Peritoneum (tissue), 1 donor: ENCODE results near the genes ATRN, ADAM33, HSPA12B and CDC25B.

DNA sequence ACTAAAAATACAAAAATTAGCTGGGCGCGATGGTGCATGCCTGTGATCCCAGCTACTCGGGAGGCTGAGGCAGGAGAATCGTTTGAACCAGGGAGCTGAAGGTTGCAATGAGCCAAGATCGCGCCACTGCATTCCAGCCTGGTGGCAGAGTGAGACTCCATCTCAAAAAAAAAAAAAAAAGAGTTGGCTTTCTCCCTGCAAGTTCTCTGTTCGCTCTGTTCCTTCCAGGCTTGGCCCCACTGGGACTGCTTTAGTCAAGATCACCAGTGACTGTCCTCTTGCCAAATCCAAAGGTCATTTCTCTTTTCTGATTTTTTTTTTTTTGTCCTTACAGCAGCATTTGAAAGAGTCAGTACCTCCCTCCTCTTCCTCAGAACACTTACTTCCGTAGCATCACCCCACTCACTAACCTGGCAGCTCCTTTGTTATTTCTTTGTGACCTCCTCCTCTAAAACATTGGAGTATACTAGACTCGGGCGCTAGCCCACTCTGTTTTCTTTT lies 10.8 kb upstream of the GNRH2 start:
- PRO-cap, result no peak

- PRO-cap, result no peak
Measured at GRCh38 chr20:3117785-3118291, 33.3 kb upstream of the AVP start.

- PRO-cap, result no peak
Measured at GRCh38 chr20:3165477-3166007, 5.9 kb upstream of the FASTKD5 start.

GRCh38 chr20:3248351-3248648 lies 9.3 kb upstream of the SLC4A11 start:
- PRO-cap, result no peak

DNA sequence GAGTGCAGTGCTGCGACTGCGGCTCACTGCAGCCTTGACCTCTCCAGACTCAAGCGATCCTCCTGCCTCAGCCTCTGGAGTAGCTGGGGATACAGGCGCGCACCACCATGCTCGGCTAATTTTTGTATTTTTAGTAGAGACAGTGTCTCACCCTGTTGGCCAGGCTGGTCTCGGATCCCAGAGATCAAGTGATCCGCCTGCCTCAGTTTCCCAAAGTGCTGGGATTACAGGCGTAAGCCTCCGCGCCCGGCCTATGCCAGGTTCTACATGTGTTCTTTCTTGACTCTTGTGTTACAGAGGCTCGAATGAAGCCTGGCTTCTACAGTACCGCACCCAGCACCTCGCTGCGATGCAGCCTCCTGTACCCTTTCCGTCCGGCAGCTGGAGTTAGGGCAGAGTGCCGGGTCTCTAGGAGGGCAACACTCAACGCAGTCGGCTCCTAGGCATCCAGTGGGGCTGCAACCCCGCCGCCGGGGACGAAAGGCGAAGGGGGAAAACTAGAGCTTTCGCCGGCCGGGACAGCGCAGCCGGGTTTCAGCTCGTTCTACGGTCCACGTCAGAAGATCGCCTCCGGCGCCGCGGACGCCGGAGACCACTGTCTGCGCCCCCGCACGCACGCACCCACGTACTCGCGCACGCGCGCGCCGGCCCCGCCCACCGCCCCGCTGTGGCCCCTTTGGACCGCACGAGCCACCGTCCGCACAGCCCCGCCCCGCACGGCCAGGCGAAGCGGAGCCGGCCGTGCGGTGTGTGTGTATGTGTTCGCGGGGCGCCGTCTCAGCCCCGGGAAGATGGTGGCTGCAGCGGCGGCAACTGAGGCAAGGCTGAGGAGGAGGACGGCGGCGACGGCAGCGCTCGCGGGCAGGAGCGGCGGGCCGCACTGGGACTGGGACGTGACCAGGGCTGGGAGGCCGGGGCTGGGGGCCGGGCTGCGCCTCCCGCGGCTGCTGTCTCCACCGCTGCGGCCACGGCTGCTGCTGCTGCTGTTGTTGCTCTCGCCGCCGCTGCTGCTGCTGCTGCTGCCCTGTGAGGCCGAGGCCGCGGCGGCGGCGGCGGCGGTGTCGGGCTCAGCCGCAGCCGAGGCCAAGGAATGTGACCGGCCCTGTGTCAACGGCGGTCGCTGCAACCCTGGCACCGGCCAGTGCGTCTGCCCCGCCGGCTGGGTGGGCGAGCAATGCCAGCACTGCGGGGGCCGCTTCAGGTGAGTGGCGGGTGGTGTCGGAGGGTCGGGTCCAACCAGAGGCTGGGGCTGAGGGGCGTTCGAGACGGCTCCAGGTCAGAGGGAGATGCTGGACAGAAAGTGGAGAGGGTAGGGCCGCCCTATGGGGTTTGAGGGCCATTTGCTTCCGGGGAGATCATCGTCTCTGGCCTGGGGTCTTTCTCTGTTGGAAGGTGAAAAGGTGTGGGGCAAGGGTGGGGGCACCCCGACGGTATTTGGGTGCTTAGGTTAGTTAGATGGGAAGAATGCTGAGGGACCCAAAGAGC lies at the start of gene ATRN:
Gene ATRN, plus strand, starts transcription at position 702 of the 1,485 bp plus-strand sequence.
- PRO-cap, result bidirectional peak, plus-strand start at position 723 of the sequence, minus-strand start at position 597 of the sequence

DNA sequence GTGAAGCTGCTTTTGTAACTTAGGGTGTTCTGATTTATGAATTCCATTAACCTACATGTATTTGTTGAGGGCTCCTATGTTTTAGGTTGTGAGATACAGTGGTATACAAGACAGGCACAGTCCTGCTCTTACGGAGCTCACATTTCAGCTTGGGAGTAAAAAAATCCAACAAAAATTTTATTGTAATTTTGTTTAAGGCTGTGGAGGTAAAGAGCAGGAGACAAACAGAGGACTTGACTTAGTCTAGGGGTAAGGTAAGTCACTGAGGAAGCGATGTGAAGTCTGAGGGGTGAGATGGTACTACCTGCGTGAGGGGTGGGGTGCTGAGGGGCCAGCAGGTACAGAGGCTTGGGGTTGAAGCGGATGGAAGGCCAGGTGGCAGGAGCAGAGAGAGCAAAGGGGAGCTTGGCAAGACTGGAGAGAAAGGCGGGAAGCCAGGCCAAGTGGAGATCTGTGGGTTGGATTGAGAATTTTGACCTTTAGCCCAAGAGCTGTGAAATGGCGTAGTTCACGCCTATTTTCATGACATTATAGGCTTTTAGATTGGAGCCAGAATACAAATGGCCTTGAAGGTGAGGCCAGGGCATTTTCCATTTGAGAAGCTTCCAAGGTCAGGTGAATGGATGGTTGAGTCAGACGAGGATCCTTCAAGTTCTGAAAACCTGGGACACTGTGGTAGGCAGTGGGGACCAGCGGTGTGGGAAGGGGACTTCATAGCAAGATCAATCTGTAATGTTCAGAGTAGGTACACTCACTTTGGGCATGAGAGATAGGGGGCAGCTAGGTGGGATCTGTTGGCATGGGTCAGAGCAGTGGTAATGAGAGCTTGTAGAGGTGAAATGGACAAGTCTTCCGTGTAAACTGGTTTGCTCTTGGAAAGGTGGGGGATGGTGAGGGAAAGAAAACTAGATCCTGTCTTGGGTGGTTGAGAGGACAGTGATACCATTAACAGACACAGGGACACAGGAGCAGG lies 2.5 kb downstream of the ATRN start:
- PRO-cap, result no peak

DNA sequence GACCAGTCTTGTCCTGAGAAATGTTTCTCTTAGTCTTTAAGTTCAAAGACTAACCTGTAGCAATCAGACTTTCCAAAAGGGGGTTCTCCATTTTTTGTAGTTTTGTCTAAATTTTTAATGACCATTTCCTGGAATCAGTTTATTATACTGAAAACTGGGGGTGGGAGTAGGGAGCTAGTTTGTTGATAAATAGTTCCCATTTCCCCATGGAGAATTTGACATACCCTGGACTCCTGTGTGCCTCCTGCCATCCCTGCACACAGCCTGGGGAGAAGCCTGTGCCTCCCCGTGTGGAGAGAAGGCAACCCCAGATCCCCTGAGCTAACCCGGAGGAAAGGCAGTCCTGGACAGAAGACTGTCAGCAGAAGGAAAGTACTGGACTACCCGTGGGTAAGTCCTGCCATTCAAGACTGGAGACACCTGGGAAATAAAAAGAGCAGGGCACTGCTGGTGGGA lies 13.5 kb downstream of the GFRA4 start:
- PRO-cap, result no peak

- PRO-cap, result no peak
Measured at GRCh38 chr20:3652901-3653272, 10.3 kb downstream of the GFRA4 start.

DNA sequence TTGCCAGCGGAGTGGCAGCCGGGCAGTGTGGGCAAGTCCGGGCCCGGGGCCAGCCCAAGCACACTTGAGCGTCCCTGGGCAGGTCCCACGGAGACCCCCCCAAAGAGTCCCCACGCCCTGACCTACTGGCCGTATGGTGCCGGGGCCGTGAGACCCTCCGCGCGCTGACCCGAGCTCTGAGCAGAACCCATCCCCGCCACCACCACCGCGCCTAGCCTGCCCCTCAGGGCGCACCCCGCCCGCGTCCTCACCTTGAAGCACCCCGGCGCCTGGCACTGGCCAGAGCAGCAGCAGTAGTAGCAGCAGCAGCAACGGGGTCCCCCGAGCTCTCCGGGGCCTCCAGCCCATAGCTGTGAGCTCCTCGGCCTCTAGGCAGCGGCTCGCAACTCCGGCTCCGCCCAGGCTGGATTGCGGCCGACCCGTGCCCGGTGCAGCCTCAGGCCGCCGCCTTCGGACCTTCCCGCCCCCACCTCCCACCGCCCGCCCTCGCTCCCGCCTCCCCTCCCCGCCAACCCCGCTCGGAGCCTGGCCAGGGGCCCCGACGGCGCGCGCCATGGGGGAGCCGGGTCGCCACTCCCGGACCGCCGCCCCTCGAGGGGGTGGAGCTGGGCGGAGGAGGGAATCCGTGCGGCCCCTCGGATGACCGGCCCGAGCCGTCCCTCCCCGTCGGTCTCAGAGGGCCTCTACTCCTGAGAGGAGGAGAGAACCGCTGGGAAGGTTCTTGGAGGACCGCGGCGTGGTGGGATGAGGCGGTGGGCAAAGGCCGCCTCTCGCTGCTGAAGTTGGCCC lies at the start of gene ADAM33:
Gene ADAM33, minus strand, starts transcription at position 354 of the 789 bp plus-strand sequence.
- PRO-cap, result no peak

DNA sequence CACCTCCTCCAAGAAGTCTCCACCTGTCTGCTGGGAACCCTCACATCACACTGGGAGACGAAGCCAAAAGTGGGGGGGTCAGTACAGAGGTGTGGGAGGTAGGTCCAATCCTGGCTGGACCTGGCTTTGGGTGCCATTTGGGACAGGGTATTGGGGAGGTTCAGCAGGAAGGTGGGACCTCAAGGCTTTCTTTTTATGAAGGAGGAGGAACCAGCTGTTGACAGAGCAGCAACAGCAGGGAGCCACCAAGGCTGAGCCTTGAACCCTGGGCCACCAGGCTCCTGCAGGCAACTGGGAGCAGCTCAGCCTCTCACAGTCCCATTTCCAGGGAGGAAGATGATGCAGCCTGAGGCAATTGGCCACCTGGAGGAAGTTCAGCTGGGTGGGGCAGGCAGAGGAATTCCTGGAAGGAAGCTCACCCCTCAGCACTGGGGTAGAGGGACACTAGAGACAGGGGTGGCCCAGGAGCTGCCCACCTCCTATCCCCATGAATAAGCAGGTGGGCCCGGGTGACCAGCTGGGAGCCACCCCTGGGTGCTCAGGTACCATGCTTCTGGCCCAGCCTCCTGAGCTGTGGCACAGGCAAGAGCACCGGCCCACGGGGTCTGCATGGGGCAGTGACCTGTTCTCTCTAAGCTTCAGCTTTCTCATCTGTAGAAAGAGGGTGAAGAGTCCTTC lies 3.7 kb upstream of the HSPA12B start:
- PRO-cap, result no peak

- PRO-cap, result no peak
Measured at GRCh38 chr20:3732283-3733097, at the start of gene HSPA12B. Gene HSPA12B (plus strand): TSS chr20:3732685.

DNA sequence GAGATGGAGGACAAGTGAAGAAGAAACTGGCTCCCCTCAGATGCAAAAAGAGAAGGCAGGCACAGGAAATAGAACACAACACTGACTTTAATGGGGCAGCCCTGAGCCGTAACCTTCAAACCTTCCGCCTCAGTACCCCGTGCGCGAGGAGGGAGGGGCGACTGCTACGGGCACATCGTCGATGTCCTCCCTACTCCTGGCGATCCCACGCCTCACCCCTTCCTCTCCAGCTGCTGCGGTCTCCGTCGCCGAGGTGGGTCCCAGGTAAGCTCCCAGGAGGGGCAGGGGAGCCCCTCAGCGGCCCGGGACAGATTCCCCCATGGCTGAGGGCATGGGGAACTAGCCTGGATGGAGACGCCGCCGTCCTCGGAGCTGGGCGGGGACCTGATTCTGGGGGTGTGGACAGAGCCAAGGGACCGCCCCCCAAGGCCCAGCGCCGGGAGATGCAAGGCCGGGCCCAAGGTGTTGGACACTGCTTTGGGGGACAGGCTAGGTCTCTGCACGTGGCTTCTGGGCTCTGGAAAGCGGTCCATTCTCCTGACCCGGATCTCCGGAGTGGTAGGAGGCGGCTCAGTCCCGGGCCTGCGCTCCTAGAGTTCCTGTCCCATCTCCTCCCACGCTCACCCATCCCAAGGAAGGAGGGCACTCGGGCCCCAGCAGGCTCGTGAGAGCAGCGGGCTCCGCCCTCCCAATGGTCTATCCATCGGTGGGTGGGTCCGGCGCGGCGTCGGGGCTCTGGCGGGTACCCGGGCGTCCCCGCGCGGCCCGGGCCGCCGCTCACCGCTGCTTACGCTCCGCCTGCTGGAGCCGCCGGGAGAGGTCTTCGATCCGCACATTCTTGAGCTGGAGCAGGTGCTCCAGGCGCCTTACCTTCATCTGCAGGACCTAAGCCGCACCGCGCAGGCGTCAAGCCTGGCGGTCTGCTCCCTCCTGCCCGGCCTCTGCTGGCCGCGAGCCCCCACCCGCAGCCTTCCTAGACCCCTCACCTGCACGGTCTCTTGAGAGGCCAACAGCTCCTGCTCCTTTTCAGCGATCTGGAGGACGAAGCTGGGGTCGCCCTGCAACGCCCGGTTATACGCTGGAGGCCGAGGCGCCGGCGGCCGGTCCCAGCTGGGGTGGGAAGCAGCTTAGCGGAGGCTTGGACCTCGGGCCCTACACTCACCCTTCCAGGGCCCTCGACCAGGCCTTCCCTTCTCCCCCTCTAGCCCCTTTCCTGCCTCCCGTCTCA lies 3.4 kb downstream of the SPEF1 start:
- PRO-cap, result no peak

DNA sequence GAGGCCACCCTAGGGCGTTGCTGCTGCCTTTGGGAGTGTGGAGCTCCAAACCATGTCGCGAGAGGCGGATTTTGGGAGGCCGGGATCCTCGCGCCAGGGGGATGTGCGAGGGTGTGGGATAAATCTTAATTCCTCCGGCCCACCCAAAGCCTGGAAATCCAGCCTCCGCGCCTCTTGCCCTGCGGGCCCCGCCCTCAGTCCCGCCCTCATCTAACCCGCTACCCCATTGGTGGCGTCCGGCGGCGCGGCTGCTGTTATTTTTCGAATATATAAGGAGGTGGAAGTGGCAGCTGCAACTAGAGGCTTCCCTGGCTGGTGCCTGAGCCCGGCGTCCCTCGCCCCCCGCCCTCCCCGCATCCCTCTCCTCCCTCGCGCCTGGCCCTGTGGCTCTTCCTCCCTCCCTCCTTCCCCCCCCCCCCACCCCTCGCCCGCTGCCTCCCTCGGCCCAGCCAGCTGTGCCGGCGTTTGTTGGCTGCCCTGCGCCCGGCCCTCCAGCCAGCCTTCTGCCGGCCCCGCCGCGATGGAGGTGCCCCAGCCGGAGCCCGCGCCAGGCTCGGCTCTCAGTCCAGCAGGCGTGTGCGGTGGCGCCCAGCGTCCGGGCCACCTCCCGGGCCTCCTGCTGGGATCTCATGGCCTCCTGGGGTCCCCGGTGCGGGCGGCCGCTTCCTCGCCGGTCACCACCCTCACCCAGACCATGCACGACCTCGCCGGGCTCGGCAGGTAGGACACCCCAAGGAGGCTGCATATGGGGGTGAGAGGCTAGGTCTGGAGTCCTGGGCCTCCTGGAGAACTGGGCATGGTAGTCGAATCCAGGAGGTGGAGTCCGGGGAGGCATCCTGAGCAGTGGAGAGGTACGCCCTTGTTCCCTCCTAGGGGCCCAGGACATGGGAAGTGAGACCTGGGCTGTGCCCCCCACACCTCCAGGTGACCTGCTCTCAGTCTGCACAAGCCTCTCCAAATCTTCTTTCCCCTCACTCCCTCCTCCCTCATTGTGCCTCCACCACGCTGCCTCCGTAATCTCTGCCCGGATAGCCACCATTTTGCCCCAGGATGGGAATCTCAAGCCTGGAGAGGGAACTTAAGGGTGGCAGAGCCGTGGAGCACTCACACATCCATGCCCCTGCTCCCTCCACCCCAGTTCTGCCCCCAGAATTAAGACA lies at the start of gene CDC25B:
Gene CDC25B, plus strand, starts transcription at position 299 of the 1,160 bp plus-strand sequence.
- PRO-cap, result bidirectional peak, plus-strand start at position 299 of the sequence, minus-strand start at position 105 of the sequence

GRCh38 chr20:3797232-3798157 lies 1.4 kb downstream of the CDC25B start:
- PRO-cap, result no peak

DNA sequence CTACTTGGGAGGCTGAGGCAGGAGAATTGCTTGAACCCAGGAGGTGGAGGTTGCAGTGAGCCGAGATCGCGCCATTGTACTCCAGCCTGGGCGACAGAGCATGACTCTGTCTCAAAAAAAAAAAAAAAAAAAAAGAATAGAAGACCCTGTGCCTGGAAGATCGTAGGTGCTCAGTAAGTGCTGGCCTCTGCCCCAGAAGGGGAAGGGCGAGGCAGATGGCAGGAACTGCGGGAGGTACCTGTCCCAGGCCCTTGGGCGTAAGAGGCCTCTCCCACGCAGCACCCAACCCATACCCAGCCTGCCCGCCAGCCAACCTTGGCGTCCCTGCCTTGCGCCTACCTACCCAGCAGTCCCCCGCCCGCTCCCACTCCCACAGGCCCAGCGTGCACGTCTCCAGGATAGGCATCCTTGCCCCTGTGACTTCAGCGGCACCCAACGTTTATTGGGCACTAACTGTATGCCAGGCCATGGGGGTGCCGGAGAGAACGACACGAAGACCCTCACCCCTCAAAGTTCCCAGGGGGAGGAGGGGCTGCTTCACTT lies 558 bp upstream of the MAVS start:
- PRO-cap, result no peak

- PRO-cap, result no peak
Measured at GRCh38 chr20:3875059-3875802, 14.0 kb upstream of the PANK2 start.

DNA sequence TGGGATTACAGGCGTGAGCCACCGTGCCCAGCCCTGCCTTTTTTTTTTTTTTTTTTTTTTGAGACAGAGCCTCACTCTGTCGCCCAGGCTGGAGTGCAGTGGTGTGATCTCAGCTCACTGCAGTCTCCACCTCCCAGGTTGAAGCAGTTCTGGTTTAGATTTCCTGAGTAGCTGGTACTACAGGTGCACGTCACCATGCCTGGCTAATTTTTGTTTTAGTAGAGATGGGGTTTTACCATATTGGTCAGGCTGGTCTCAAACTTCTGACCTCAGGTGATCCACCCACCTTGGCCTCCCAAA lies 17.8 kb downstream of the PANK2 start:
- PRO-cap, result no peak

DNA sequence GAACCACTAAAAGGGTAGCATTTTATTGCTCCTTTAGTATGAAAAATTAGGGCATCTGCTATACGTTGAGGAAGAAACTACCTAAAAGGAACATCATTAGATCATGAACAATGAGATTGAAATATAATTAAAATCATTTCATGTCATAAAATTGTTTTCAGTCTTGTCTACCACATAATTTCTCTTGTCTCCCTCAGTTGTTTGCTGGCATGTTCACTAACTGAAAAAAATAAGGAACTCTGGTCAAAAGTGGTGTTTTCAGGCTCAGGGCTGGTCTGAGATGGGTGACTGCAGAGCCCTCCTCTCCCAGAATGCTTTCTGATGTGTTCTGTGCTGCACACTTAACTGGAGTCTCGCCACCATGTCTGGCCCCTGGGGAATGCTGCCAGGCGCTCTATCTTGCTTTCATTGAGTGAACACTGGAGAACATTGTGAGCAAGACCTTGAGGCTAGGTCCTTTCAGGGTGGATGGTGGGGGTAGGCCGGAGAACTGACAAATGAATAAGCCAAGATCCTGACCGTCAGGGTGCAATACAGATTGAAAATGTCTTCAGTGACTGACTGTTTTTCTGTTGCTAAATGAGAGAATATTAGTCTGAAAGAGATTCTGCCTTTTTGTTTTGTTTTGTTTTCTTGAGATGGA lies 19.4 kb downstream of the PANK2 start:
- PRO-cap, result no peak

DNA sequence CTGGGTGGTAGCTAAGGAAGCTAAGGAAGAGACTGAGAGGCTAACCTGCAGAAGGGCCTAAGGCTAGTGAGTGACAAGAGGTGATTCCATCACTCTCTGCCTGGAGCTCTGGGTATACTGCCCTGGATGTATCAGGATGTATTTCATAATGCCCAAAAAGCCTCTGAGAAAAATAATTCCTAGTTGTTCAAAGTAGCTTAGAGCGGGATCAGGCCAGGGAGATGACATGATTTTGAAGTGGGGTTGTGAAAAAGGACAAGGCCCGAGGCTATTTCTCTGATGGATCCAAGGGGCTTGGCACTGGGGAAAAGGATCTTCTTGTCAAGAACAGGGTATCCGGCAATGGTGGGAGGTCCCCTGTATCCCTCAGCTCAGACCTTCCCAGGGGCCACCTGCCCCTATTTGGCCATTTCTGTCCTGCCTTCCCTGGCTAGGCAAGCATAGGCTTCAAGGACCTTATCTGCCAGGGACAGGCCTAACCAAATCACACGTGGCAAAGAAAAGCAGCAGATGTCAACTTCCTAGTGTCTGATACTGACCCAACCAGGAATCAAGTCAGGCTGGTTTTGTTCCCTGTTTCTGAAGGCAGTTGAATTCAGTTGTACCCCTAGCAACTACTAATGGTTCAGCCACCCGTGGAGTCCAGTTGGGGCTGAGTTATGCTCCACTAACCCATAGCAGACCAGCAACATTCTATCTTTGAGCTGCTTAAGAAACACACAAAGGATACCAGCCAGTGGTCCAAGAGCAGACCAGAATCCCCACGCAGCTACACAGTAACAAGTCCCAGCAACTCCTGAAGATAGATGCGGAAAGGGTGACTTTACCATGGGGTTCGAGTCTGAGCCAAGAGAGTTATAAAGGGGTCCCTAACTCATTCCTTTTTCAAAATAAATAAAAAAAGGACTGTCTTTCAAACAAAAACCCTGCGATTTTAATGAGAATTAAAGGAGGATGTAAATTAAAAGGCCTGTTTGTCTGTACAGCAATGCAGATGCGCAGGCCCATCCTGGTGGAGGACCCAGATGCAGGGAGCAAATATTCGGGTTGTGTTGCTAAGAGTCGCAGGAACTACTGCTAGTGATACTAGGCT lies 41.7 kb downstream of the PANK2 start:
- PRO-cap, result no peak

DNA sequence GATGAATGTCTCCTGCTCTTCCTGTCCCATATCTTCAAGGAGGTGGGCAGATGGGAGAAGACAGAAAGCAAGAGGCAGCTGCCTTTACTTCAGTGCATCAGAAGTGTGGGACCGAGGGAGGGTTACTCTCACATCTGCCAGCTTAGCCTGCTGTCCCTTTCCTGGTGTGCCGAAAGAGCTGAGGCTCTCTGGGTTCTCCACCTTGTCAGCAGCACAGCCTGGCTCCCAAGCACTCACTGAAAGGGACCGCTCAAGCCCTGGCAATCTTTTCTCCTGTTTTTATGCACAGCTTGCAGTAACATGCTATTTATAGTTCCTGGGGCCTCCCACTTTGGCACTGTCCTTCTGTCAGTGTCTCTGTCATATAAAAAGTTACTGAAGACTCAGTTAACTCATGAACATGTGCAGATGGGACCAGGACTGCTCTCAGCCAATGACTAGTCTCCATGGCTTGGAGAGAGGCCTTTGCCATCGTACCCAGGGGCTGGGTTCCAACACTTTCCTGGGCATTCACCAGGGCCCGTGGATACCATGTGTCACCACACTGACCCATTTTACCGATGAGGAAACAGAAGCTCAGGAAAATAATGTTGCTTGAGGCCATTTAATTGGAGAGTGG lies 46.2 kb downstream of the PANK2 start:
- PRO-cap, result no peak